Vagina (tissue), 1 donor: ENCODE measurements around the genes DNAJC12 and SIRT1.

DNA sequence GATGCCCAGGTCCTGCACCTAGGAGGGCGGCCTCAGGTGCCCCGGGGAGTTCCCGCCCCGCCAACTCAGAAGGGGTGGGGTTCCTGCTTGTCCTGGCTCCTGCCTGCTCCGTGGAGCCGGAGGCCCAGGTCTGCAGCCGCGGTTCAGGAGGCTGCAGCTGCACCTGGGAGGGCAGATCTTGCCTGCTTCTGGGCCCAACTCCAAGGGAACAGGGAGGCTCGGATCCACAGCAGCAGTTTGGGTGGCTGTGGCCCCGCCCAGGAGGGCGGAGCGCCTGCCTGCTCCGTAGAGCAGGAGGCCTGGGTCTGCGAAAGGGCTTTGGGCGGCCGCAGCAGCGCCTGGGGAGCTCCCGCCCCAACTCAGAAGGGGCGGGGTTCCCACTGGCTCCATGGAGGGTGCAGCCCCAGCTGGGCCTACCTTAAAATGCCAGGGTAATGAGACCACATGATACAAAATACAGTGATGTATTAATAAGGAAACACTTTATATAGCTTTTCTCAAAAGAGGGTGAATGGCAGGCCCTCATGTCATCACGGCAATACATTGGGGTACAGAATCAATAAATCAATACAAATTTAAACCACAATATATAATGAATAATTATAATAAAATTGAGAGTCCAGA is 108.3 kb upstream of the EGR2 start:
- PRO-cap: no peak
- RAMPAGE, long total RNA: no peak

DNA sequence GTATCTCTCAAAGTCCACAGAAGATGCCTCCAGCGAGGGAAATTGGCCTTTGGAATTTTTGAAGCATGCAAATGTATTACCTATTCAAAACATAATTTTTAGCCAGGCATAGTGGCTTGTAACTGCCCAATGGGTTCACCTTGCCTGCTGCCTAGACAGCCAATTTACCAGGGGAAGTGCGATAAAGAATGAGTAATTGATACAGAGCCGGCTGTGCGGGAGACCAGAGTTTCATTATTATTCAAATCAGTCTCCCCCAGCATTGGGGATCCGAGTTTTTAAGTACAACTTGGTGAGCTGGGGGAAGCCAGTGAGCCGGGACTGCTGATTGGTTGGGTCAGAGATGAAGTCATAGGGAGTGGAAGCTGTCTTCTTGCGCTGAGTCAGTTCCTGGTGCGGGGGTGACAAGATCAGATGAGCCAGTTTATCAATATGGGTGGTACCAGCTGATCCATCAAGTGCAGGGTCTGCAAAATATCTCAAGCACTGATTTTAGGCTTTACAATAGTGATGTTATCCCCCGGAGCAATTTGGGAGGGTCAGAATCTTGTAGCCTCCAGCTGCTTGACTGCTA is 29.1 kb upstream of the NRBF2 start:
- PRO-cap: no peak
- RAMPAGE, long total RNA: no peak

DNA sequence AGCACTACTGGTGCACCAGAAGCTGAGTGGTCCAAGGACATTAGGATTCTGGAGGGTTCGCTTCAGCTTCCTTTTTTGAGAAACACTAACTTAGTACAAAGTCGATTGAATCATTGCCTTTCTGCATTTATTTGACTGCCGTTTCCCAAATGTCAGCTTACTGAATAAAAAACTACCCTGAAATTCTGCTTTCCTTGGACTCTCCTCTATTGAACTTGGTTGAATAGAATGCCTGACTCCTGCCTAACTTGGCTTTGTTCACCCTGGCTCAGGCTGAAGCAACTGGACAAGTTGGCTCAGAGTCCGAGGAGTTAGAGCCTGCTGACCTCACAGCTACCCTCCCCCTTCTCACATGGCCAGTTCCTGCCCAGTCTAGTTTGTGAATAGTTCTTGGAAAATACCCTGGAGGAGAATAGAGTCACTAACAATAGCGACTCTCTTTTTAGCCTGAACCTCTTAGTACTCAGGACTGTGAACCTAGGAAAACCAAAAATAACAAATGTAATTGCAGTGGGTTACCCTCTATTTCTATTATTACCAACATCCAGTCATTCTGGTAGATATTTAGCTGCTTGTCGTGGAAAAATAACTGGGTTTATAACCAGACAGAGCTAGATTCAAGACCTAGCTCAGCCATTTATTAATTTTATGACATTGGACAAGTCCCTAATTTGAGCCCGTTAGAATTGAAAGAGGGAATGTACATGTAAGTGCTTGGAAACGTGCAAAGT is 17.3 kb upstream of the NRBF2 start:
- PRO-cap: bidirectional peak, plus-strand start at position 387 of the sequence, minus-strand start at position 284 of the sequence
- RAMPAGE, long total RNA: no peak

DNA sequence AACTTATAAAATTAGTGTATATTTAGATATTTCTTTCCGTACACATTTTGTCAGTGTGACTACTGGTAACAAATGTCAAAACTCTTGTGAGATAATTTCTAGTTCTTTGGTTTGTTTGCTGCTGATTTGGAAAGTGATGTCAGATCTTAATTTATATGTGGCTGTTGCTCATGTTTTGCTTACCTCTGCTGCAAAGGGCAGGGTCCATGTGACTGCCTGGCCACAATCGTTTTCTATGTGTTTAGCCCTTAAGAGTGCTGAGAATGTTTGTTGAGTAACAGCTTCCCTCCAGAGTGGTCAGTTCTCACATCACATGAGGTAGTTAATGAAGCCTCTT is 4.1 kb downstream of the NRBF2 start:
- PRO-cap: no peak
- RAMPAGE, long total RNA: no peak

DNA sequence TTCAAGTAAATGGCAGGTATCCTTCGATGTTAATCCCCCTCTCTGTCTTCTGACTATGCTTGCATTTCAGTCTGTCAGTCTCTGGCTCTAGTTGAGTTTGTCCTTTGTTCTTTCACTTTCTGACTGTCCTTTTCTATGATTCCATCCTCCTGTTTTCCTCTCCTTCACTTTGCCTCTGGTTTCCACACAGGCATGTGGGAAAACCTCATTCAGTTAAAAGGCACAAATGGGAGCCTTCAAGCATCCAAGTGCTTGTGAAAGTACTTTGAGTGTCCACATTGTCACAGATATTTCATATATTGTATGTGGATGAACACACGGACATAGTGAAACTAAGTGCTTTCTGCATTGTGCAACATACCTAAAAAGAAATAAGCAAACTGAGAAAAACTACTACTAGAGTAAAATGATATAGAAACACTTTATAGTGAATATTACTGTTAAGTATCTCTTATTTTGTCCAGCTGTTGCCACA is 71.6 kb downstream of the NRBF2 start:
- PRO-cap: no peak
- RAMPAGE, long total RNA: no peak

GRCh38 chr10:63206533-63207171 is 73.5 kb downstream of the NRBF2 start:
- PRO-cap: no peak
- RAMPAGE, long total RNA: no peak

GRCh38 chr10:63214637-63216070 is 82.0 kb downstream of the NRBF2 start:
- PRO-cap: no peak
- RAMPAGE, long total RNA: start-site peak on the minus strand at chr10:63215440-63215448, 25 reads; start-site peak on the minus strand at chr10:63215581-63215678, 70 reads

GRCh38 chr10:63478549-63479081 is 12.8 kb upstream of the JMJD1C start:
- PRO-cap: no peak
- RAMPAGE, long total RNA: no peak

DNA sequence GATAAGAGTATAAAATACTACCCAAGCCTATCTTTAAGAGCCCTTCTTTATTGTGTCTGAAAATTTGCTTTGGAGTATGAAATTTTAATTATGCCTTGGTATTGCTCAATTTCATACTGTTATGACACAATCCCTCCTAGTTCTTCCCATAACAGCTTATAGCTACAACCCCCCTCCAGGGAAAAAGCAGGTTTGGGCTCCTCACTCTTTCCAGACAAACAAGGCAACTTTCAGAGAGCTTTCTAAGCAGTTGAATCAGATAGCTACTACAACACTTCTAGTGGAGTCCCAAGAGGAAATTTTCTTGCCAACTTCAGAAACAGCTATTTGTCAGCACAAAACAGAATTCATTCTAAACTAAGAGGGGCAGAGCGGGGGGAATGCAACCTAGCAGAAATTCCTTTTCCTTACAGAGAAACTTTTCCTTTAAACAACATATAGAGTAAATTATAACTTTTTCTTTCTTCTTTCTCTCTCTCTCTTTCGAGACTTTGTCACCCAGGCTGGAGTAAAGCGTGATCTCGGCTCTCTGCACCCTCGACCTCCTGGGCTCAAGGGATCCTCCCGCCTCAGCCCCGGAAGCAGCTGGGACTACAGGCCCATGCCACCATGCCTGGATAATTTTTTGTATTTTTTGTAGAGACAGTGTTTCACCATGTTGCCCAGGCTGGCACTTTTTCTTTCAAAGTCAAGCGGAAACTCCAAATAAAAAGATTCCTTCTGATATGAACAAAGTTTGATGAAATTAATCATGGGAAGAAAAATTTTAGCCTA is 26.0 kb upstream of the JMJD1C start:
- PRO-cap: no peak
- RAMPAGE, long total RNA: start-site peak on the minus strand centred at position 269 of the sequence, 153 bp wide, 8 reads

DNA sequence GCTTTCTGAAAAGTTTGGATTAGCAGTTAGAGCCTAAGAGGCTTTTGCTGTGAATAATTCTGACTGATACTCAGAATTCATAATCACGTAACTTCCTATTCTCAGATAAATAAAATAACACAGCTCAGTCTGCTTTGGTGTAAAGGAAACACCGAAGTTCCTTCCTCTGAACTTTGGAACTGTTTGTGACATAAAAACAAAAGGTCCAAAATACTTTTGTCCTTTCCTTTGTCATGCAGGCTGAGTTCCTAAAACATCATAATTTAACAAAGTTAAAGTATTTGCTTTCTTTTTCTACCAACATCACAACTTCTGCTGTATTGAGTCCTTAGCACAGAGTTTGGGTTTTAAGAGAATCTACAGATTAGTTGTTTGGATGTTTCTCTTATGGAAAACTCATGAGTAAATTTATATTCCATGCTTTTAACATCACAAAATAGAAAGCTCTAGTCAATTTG is 123.3 kb downstream of the REEP3 start:
- PRO-cap: no peak
- RAMPAGE, long total RNA: no peak

DNA sequence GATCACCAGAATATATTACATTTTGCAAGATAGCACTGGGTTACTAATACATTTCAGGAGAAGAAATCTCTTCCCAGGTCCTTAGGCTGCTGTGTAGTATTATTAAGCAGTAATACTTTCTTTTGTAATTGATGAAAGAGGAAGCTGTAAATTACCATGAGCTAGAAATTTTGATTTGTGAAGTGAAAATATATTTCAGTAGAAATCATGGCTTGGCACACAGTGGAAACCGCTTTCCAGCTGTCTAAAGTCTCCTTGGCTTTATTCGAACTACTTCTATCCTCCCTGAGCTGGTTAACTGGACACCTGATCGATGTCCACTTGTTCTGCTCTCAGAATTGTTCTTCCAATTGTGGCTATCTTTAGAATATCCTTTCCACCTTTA is 556.8 kb upstream of the LRRTM3 start:
- PRO-cap: no peak
- RAMPAGE, long total RNA: no peak

- PRO-cap: no peak
- RAMPAGE, long total RNA: no peak
Measured at GRCh38 chr10:67665494-67665884, 30.5 kb downstream of the CTNNA3 start.

- PRO-cap: unidirectional peak, minus-strand start at chr10:67838135
- RAMPAGE, long total RNA: start-site peak on the minus strand at chr10:67838135-67838191, 13 reads
Measured at GRCh38 chr10:67837762-67838556, at the start of gene DNAJC12. Gene DNAJC12, minus strand, starts transcription at chr10:67838188.

DNA sequence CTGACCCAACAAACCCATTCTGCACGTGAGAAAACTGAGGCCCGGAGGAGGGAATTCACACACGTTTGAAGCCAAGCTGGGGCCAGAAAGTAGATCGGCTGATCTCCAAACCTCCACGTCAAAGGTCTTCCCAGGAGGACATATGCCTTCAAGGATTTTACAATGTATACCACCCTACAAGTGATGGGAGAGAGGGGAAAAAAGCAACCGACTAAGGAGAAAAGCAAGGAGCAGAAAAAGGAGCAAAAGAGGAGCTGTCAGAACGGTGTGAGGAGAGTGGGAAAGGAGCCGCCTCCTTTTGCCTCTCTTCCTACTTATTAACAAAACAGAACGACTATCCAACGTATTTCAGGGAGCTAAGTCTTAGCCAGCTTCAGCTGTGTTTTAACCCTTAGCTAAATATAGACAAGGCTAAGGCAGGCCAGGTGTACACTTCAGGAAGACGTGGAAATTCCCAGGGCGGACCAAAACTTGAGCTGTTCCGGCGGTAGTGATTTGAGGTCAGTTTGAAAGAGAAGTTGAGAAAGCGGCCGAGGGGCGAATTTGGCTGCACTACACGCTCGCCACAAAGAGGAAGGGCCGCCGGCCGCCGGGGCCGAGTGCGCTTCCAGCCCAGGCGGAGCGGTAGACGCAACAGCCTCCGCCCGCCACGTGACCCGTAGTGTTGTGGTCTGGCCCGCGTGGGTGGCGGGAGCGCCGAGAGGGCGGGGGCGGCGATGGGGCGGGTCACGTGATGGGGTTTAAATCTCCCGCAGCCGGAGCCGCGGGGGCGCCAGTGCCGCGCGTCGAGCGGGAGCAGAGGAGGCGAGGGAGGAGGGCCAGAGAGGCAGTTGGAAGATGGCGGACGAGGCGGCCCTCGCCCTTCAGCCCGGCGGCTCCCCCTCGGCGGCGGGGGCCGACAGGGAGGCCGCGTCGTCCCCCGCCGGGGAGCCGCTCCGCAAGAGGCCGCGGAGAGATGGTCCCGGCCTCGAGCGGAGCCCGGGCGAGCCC is at the start of gene SIRT1:
TSS of gene SIRT1 (plus strand) at position 772 of the 990 bp plus-strand sequence.
- PRO-cap: bidirectional peak, plus-strand start at position 347 of the sequence, minus-strand start at position 322 of the sequence; bidirectional peak, plus-strand start at position 775 of the sequence, minus-strand start at position 660 of the sequence
- RAMPAGE, long total RNA: no peak

GRCh38 chr10:67964370-67965073 is 80.1 kb downstream of the SIRT1 start:
- PRO-cap: no peak
- RAMPAGE, long total RNA: start-site peak on the minus strand at chr10:67964815-67964839, 20 reads

DNA sequence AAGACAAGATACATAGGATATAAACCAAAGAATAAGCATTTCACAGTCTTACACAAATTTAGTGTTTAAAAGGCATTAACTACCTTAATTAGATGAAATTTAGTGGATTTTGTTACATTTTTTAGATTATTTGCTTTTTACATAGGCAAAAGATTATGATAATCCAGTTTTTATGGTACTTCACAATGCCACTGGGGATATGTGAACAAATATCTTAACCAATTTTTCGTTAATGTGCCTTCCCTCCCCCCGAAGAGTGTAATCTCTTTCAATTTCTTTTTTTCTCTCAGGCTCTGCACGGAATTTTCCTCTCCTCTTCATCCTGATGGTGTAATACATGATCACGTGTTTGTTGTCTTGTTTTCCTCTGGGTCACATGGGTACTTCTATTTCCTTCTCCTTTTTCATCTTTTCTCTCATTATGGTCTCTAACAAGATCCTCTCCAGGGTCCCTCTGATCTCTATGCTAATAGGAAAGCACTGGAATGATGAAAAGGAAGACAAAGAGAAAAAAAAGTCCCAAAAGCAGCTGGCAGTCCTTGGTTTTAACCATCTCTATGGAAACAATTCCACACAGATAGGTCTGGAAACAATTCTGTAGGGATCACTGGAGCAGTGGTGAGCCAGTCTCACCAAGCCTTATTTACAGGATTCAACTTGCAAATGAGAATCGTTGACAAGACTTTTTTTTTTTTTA is 3.6 kb upstream of the HNRNPH3 start:
- PRO-cap: bidirectional peak, plus-strand start at position 360 of the sequence, minus-strand start at position 287 of the sequence
- RAMPAGE, long total RNA: no peak

- PRO-cap: no peak
- RAMPAGE, long total RNA: no peak
Measured at GRCh38 chr10:68983973-68985006, 4.3 kb upstream of the KIFBP start.

DNA sequence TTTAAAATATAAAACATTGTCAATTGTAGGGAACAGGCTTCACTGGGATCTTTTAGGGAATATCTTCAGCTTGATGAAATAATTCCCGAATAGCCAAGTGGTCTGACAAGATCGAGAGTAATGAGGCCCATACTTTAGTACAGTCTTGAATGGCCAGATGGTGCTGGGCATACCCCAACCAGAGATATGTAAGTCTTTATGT is 1.3 kb downstream of the SRGN start:
- PRO-cap: no peak
- RAMPAGE, long total RNA: no peak

GRCh38 chr10:69213595-69214237 is 6.4 kb upstream of the HKDC1 start:
- PRO-cap: no peak
- RAMPAGE, long total RNA: no peak

DNA sequence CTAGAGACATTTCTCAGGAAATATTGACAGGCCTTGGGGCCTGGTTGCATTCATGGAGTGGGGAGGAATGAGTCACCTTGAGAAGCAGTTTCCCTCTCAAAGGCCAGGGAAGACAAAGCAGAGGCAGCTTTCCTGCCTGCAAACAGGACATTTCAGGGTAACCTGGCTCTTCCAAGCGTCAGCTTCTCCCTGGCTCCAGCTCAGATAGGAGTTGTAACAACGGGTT is 2.3 kb upstream of the HK1 start:
- PRO-cap: no peak
- RAMPAGE, long total RNA: no peak